ENCODE data around the gene MYL12B.

DNA sequence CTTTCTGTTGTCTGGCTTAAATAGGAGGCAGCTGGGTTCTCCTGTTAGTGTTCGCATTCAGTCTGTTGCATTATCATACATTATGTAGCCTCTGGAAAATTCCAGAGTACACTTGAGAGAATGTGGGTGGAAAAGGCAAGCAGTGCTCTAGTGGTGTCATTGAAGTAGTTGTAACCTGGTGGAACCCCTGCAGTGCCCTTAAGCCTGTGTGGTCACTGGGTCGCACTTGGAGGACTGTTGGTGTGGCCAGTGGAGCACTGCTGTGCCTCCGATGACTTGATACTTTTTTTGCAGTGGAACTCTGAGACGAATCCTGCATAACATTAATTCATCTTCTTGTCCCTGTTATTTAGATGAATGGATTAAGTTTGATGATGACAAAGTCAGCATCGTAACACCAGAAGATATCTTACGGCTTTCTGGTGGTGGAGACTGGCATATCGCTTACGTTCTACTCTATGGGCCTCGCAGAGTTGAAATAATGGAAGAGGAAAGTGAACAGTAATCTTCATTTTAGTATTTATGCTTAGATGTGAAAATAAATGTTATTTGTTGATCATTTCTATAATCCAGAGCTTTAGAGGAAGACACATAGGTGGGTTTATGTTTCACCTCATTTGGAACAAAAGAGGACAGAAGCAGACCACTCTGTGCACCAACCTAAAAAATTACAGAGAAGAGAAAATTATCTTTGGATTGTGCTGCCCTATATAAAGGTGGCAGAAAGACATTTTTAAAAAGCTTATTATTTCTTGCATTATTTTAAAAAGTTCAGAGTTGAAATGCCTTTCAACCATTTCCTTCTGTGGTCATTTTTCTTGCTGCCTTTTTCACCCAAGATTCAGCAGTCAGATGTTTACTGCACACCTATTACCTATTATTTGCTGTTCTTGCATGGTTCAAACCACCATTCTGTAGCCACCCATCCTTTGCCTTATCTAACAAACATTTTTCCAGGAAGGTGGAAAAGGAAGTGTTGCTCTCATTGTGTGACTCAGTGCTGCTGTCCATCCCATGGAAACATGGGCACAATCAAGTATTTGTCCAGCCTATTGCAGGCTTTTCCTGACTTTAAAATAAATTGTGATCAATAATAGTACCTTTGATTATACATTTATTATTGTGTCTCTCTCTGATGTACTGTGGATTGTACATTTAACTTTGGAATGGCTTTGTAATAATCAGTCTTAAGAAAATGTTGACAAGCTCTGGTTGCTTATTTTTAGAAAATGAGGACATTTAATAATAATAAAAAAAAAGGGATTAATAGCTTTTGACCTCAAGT lies 52.9 kb downstream of the USP14 start:
- RAMPAGE, long total RNA = no peak
- RRBS = no CpG with 5 or more reads among the region's 9 CpGs

- RAMPAGE, long total RNA = no peak
- RRBS = no CpG with 5 or more reads among the region's 8 CpGs
Measured at GRCh38 chr18:213294-214497, 54.2 kb downstream of the THOC1 start.

DNA sequence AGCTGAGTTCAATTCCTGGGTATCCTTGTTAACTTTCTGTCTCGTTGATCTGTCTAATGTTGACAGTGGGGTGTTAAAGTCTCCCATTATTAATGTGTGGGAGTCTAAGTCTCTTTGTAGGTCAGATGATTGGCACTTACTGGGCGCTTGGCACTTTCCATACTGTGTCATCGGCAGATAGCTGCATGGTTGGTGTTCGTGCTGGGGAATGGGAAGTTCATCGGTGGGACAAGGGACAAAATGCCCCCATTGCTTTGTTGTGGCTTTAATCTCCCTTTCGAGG lies 8.5 kb downstream of the TYMS start:
- RAMPAGE, long total RNA = no peak
- RRBS = no CpG with 5 or more reads among the region's 6 CpGs

GRCh38 chr18:681301-681847 lies 23.9 kb downstream of the TYMS start:
- RAMPAGE, long total RNA = no peak
- RRBS = no CpG with 5 or more reads among the region's 8 CpGs

DNA sequence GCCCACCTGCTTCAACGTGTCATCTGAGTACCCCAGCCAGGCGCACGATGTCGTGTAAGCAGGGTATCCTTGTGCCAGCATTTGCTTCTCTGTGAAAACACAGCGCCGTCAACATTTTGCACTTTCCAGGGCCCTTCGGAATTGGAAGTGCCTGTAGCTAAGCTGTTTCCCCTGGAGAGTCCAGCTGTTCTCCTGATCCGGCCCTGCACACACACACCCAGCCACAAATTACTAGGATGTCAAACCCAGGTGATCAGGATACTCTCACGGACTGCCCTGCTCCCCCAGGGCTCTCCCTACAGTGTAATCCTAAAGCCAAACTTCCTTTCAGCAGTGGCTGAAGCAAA lies 21.9 kb downstream of the ENOSF1 start:
- RAMPAGE, long total RNA = no peak
- RRBS = no CpG with 5 or more reads among the region's 9 CpGs

DNA sequence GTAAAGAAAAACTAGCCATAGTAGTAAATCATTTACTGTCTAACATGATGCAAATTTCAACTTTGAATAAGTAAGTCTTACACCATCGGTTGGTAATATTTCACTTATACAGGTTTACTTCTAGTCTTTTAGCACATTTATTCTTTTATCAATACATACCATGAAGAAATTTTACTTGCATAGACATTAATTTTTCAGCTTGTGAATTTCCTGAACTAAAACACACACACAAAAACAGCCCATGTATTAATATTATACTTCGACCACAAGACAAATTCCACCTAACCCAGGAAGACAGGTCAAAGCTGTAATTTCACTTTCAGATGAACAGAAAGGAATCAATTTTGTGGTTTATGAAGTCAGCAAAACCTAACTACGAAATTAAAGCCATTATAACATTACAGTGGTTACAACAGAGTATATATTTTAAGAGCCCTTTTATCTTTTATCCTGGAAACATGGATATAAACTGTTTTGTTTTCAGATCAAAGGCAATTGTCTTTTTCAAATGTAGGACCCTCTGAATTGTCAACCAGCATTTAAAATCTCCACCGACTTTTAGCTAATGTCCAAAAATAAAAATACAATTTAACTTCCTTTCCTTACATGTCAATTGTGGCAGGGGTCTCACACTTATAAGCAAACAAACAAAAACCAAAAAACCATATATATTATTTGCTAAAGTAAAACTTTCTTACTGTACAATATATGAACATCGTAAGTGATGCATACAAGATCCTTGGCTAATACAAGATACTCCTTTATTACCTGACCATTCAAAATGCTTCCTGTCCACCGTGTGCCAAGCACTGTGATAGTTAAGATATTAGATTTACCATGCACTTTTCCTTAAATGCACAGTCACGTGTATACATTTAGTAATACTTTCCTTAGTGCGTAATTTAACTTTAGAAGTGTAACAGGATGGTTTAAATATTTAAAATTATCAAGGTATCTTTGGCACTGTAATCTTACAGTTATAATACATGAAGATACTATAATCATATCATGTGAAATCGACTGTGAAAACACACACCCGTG lies 1.6 kb downstream of the YES1 start:
- RAMPAGE, long total RNA = no peak
- RRBS = no CpG with 5 or more reads among the region's 10 CpGs

- RAMPAGE, long total RNA = no peak
- RRBS = no CpG with 5 or more reads among the region's 40 CpGs
Measured at GRCh38 chr18:976193-977318, 71.9 kb downstream of the ADCYAP1 start.

GRCh38 chr18:2704055-2705162 lies 48.9 kb downstream of the SMCHD1 start:
- RAMPAGE, long total RNA = no peak
- RRBS = no CpG with 5 or more reads among the region's 4 CpGs

DNA sequence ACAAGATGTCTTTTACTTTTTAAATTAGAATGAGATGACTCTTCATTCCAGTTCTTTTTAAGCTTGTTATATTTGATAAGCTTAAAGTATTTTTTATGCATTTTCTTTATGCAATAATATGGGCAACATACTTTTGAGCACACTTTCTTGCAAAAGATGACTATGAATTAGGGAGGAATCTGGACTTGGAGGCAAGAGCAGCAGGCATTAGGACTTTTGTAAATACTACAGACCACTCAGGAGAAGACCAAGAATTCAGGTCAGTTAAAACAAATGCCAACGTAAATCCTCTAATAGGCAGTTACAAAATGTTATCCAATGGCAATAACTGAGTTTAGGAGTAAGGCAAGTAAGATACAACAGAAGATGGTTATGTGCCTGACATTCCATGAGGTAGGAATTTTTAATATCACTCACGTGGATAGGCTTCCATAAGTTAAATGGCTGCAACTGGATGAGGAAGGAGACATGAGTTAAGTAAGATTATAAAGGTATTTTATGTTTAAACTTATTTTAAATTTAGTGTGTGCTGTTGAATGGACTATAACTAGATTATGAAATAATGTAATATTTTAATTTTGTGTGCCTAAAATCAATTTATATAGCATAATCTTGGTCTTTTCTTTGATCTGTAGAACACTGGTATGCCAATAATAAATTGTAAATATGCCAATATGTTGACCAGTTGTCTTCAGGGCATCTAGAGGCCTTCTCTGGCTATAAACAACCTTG lies 75.4 kb downstream of the SMCHD1 start:
- RAMPAGE, long total RNA = no peak
- RRBS = no CpG with 5 or more reads among the region's 2 CpGs

DNA sequence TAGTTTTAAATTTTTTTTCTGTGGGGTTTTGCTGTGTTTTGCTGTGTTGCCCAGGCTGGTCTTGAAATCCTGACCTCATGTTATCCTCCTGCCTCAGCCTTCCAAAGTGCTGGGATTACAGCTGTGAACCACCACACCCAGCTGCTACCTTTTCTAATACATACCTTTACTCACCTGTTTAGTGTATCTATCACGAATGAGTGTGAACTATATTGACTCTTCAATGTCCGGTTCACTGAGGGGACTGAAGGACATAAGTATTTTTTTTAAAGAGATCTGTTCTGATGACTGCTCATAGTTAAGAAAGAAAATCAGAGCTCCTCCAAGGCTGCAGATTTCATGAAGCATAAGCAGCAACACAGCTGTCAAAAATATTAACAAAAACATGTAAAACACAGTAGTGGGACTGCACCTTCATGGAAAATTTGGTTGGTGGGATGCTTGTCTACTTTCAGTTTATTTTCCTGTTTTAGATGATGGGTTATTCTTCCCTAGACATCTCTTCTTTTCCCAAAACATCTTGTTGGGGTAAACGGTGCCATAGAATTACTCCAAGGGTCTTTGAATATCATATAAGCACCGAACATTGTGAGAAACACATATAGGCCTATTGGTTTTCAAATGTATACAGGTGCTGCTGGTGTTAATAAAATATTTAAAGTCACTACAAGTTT lies 84.0 kb upstream of the EMILIN2 start:
- RAMPAGE, long total RNA = no peak
- RRBS = no CpG with 5 or more reads among the region's 4 CpGs

DNA sequence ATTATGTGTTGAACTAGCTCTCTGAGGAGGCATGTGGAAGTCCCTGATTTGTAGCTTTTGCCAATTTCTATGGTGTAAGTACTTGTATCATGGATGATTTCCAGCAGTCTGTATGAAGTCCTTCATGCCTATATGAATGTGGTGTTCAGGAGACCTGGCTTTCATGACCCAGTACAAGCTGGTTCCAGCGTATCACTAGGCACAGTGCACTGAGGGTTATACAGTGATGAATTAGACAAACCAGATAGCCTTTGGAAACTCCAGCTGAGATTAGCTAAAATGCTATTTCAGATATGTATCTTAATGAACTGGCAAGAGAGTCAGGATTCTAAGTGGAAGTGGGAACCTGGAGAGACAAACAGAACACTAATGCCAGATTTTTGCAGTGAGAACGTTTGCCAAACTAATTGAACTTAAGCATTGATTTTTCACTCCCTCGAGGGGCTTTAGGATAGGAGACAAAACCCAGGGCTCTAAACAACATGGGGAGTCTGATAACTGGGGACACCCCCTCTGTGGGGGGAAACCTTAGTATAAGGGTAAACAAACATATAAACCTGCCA lies 66.1 kb upstream of the EMILIN2 start:
- RAMPAGE, long total RNA = no peak
- RRBS = no CpG with 5 or more reads among the region's 3 CpGs

DNA sequence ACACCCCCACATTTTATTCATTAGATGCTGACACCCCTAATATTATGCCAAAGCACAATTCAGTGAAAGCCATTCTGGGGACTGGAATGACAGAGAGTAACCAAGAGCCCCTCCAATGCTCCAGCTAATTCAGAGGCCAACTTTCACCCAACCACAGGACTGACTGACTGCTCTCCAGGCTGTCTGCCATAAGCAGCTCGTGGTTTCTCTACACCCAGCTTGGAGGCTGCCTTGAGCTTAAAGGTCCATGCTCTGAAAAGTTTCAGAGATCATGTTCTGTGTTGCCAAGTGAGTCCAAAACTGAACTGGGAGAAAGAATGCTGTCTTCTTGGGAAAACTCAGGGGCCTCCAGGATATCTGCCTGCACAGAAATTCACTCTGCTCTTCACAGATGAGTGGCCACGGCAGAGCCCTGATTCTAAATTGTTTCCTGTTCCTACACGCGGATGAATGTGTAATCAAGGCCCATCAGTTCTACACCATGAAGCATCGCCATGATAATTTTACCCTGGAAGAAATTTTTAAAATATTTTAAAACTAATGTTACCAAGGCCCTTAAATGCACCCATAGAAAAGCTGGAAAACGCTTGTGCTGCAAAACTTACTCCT lies 51.1 kb downstream of the LPIN2 start:
- RAMPAGE, long total RNA = no peak
- RRBS = no CpG with 5 or more reads among the region's 6 CpGs

DNA sequence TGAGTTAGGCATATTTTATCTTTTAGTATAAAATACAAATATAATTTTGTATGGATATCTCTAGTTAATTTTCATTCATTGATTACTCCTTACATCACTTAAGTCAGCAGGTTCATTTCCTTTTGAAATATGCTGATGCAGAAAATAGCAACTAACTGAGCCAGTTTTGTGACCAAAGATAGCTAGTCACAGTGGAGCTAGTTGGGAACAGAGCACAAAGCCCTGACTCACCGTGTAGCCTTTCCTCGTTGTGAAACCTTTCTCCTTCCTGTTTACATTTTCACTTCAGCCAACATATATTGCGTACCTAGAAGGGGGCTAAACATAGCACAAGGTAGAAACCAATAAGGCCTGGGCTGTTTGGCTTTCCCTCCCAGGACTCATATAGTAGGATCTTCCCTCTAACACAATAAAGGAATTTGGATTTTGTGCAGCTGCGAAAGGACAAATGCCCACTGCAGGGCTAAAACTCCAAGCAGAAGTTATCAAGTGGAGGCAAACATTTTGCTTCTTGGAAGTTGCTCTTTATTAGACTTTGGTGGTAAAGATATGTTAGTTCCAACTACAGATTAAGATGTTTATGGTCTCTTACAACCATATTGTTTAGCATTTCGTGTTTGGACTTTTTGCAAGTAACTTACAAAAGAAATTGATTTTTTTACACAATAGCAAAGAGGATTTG lies 24.5 kb upstream of the LPIN2 start:
- RAMPAGE, long total RNA = no peak
- RRBS = no CpG with 5 or more reads among the region's 5 CpGs

GRCh38 chr18:3058322-3058880 lies 45.5 kb upstream of the LPIN2 start:
- RAMPAGE, long total RNA = no peak
- RRBS = no CpG with 5 or more reads among the region's 5 CpGs

- RAMPAGE, long total RNA = no peak
- RRBS = no CpG with 5 or more reads among the region's 8 CpGs
Measured at GRCh38 chr18:3151866-3152443, 67.8 kb downstream of the MYOM1 start.

- RAMPAGE, long total RNA = no peak
- RRBS = no CpG with 5 or more reads among the region's 7 CpGs
Measured at GRCh38 chr18:3230296-3230979, 10.7 kb upstream of the MYOM1 start.

DNA sequence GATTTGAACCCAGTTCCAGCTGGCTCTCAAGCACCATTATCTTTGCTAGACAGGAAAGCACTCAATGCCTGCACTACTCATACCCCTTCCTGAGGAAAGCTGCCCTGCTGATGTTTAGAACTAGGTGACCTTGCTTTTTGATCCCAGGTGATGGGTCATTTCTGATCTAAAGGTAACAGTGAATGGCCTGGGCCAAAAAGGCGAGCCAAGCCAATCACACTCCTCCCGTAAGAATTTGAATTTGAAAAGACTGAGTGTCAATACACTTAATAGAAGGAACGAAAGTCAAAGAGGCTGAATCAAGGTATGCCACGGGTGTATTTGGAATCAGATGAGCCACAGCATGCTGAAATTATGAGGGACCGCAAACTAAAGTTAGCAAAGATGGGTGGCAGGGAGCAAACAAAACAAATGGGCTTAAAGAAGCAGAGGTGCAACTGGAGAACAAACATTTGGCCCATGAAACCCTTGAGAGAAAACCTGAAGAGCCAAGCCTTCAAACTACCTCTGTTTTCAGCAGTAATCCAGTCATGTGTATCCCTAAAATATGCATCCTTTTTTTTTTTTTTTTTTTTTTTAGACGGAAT lies 11.3 kb upstream of the MYOM1 start:
- RAMPAGE, long total RNA = no peak
- RRBS = no CpG with 5 or more reads among the region's 6 CpGs

- RAMPAGE, long total RNA = no peak
- RRBS = no CpG with 5 or more reads among the region's 20 CpGs
Measured at GRCh38 chr18:3246345-3246886, 1.2 kb upstream of the MYL12A start.

- RAMPAGE, long total RNA = no peak
- RRBS = under 1% methylated on average over 11 of the region's 29 CpGs
Measured at GRCh38 chr18:3247957-3248561, 458 bp downstream of the MYL12A start.

DNA sequence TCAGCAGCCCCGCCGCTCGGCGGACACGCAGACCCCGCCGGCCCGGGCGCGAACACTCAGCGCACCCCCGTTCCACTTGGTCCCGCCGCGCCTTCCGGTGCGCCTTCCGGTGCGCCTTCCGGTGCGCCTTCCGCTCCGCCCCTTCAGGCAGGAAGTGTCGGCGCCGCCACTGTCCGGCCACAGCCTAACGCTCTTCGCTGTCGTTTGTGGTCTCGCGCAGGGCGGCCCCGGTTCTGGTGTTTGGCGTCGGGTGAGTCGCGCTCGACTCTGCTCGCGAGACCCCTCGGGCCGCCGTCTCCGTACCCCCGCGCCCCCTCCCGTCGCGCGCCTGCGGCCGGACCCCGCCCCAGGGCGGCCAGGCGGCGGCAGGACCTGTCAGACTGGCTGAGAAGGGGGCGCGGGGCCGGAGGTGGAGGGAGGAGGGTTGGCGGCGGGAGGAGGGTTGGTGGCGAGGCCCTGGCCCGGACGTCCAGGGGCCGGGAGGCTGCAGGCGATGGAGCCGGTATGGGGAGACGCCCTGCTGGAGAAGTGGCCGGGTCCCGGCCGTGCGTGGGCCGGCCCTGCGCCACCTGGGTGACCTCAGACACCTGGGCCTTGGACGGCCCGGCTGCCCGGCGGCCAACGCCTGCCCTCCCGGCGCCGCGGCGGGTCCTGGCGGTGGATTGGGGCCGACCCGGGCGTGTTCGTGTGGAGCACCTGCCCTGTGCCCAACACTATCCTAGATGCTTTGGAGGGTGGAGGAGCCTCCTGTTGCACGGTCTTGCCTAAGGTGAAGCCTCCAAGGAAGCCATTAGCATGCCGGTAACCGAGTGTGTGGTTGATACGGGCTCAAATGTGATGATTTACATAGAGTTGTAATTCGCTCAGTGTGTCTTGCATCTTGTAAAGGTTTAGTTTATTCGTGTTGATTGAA lies at the start of gene MYL12B:
Gene MYL12B, plus strand, starts transcription at position 146 of the 913 bp plus-strand sequence.
- RAMPAGE, long total RNA = start-site peak on the plus strand centred at position 177 of the sequence, 66 bp wide, 5,004 and 5,505 reads in 2 replicates
- RRBS = 1% methylated on average over 55 of the region's 96 CpGs

Data from kidney epithelial cell (primary cell).